Aorta (tissue), 1 donor: ENCODE results near the genes INTS15 and UMAD1.

- PRO-cap, result bidirectional peak, plus-strand start at chr7:5695487, minus-strand start at chr7:5695543; unidirectional peak, minus-strand start at chr7:5695956
Observed at GRCh38 chr7:5695132-5696261, 86.0 kb downstream of the RNF216 start.

DNA sequence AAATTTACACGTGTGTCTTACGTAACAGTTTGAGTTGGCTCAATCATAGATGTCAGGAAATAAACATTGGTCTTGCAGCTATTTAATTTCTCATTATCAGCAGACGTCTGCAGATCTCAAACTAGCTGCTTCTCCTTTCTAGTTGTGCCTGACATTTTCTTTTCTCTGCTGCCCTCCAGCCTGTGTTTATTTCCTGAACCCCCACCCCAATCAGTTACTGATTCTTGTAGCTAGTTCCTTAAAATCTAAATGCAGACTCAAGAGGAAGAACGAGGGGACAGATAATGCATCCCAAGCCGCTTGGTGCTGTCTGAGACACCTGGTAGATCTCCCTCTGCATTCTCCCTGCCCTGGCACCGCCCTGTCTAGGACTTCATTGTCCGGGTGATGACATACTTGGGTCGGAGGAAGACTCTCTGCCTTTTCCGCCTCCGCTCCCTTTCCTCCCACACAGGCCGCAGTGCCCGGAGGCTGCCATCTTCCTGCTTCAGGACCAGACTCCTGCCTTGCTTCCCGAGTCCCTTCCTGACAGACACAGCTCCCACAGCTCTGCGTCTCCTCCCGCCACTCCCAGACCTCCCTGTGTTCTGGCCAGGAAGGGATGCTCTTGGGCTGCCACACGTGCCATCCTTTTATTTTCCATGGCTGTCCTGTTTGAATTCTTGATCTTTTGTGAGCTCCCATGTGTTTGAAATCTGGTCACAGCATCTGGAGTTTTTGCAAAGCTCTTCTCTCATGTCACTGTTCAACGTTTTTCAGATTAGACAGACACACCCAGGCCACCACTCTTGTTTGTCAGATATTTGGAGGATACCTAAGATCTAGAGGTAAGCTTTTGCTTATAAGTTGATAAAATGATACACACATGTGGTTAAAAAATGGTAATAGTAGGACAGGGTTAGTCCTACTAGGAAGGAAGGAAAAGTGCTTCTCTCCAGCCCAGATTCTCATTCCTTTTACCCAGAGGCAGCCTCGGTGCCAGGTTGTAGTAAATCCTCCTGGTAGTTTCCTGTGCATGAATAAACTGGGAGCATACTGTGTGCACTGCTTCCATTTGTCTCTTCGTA is 35.0 kb downstream of the USP42 start:
- PRO-cap, result no peak

DNA sequence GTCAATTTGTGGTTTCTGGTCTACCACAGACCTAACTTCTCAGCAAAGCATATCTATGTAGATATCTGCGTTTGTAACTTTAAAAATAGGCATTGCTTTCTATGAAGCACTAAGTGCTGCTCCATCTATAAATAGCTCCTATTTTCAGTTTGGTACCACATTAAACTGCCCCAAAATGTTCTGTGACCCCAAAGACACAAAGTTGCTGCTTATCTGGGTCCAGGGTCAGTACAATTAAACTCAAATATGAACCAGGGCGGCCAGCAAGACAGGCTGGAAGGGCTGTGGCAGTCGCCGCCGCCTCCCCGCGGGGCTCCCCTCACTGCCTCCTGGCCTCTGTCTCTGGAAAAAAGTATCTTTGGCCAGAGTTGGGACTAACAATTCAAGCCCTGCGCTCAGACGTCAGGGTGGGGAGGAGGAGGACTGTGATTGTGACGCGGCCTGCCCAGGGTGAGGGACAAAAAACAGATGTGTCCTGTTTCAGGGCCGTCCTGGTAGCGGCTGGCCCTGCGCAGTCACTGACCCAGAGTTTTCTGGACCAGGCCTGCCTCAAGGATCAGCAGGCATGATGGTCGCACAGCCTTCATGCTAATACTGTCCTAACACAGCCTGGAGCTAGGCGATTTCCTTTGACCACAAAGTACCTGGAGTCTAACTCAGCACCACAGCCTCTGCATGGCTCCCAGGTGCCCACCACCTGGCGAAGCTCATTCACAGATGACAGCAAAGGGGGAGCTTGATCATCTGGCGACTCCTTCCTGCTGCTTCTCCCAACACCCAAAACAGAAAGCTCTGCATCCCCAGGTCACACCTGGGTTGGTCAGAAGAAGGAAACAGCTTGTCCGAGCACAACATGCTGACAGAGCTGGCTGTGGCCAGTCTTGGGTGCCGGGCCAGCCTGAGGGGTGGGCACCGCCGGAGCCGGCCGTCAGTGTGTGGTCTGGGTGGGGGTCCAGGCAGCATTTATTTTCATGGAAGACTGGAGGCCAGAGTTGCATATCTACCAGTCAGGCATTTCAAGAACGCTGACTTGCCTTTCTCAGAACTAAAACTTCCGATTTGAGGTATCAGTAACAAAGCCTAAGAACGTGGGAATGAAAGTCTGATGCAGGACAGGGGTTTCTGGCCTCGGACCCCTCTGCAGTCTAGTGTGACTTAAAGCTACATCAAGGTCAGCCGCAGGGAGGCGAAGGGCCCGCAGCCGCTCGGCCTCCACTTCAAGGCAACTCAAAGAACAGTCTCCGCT is 57.7 kb downstream of the USP42 start:
- PRO-cap, result no peak

DNA sequence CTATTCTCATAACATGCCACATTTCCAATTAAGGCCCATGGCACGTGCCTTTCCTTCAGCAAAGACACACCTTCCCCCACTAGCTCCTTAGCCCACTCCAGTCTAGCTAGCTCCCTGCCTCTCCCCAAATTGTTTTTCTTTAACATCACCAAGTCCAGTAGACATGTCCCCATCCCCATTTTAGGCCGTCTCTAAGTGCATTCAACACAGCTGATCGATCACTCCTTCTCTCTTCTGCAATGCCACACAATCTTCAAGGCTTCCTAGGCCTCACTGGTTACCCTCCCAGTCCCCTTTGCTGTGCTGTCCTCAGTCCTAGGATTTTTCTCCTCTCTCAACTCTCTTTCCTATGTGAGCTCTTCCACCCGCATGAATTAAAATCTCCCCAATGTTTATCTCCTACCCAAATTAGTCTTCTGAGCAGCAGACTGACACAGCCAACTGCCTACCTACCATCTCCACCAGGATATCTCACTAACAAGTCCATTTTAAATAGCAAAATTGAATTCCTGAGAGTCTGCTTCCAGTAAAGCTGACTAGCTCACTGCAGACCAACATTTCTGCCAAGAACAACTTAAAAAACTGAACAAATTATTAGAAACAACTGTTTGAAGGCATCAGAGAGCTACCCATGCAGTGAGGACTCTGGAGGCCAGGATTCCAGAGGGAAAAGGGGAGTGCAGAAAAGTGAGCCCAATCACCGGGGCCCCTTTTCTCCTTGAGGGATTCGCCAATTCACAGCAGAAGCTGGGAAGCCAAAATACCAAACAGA is 11.8 kb downstream of the CYTH3 start:
- PRO-cap, result no peak

GRCh38 chr7:6271438-6272233 is 788 bp downstream of the CYTH3 start:
- PRO-cap, result no peak

GRCh38 chr7:6589690-6590496 is at the start of gene INTS15:
INTS15 (plus strand) TSS chr7:6590021.
- PRO-cap, result unidirectional peak, plus-strand start at chr7:6590021; unidirectional peak, plus-strand start at chr7:6590032

DNA sequence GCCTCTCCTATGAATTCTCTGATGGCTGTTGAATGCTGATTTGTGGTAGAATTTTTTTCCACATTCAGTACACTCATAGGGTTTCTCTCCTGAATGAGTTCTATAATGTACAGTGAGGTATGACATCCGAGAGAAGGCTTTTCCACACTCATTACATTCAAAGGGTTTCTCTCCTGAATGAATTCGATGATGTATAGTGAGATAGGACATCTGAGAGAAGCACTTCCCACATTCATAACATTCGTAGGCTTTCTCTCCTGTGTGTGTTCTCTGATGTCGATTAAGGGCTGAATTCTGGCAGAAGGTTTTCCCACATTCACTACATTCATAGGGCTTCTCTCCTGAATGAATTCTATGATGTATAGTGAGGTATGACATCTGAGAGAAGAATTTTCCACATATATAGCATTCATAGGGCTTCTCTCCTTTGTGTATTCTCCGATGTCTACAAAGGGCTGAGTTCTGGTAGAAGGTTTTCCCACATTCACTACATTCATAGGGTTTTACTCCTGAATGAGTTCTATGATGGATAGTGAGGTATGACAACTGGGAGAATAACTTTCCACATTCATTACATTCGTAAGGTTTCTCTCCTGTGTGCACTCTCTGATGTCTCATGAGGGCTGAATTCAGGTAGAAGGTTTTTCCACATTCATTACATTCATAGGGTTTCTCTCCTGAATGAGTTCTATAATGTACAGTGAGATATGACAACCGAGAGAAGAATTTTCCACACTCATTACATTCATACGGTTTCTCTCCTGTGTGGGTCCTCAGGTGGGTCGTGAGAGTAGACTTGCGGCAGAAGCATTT is 15.7 kb downstream of the ZNF12 start:
- PRO-cap, result no peak

- PRO-cap, result no peak
Observed at GRCh38 chr7:6950246-6950593, 124.1 kb upstream of the CCZ1B start.

DNA sequence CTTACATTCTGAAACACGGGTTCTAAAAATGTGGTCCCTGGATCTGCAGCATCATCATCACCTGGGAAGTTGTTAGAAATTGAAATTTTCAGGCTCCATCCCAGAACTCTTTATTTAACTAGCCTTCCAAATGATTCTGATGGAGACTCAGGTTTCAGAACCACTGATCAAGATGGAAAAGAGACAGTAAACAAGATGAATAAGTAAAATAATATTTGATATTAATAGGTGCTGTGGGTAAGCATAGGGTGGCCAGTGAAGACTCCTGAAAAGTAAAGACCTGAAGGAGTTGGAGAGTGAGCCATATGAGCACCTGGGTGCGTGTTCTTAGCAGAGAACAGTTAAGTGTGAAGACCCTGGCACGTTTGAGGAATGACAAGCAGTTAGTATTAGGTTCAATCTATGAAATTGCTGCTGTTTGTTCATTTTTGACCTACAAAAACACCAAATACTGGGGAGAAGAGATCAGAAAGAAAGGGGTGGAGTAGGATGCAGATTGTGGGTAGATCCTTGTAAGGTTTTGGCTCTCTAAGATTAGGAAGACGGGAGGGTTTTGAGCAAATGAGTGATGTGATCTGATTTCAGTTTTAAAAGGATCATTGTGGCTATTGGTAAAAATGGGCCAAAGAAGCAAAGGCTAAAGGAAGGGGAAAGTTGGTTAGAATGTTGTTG is 4.2 kb downstream of the C1GALT1 start:
- PRO-cap, result no peak

- PRO-cap, result no peak
Observed at GRCh38 chr7:7569684-7570235, 3.1 kb downstream of the MIOS start.

DNA sequence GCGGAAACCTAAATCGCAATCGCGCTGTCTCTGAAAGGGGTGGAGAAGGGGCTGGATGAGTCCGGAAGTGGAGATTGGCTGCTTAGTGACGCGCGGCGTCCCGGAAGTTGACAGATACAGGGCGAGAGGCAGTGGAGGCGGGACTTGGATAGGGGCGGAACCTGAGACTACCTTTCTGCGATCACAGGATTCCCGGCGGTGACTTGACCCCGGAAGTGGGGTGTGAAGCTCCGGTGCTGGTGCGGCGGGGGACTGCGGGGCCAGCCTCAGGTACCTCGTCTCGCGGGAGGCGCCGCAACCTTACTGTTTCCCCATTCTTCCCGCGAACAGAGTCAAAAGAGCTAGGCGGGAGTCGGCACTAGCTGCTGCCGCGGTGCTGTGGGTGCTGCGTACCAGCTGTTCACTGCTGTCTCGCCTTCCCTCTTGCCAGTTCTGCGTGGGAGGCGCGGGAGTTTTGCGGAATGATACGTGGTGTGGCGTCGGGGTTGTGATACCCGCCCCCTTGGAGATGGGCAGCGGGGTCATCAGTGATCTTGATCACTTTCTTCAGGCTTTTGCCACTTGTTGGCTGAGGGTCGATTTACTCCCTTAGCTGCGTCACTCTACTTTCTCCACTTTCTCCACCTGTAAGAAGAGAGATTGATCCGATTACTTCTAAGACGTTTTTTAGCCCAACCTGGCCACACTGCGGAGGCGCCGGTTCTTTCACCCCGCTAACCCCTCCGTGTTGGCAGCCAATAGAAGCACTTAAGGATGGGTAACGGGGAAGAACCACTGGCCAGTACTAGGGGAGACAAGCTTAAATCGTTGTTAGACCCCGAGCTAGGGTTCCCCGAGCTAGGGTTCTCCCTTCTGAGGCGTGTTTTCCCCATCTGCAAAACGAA is at the start of gene UMAD1:
UMAD1 (plus strand) TSS at position 201 of the 884 bp plus-strand sequence.
- PRO-cap, result bidirectional peak, plus-strand start at position 215 of the sequence, minus-strand start outside the sequence

GRCh38 chr7:7726335-7727034 is 8.1 kb upstream of the RPA3 start:
- PRO-cap, result no peak

DNA sequence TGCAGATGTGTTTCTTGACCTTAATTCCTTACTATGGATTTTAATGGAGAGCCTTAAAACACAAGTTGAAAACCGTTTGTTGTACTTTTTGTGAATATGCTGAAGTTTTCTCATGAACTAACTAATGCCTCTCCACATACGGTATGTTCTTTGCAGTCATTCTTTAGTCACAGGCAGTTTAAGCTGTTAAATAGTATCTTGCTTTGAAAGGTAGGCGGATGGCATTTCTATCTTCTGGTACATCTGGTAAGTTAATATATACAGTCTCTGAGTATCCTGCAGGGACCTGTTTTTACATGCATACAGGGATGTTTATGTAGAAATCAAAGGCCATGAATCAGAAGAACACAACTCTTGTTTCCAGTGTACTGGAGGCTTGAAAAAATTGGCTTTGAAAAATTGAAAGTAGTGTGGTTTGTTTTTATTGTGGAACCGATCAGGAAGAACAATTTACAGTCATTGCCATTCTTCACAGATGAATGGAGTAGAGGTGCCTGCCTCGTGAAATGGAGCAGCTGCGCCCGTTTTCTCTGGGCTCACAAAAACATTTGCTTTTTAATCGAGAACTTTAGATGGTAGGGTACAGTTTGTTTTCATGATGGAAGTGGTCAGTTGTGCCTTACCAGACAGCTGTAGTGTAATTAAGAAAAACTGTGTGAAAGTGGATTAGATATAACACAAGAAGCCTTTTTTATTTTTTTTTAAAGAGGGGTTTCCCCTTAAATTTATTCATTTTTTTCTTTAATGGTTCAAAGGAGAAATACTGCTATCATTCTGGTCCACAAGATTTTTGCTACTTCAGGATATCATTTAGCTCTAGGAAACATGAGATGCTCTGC is 54.0 kb upstream of the RPA3 start:
- PRO-cap, result no peak

- PRO-cap, result no peak
Observed at GRCh38 chr7:7832218-7833356, 114.2 kb upstream of the RPA3 start.

- PRO-cap, result no peak
Observed at GRCh38 chr7:7996366-7997111, 27.9 kb downstream of the GLCCI1 start.

DNA sequence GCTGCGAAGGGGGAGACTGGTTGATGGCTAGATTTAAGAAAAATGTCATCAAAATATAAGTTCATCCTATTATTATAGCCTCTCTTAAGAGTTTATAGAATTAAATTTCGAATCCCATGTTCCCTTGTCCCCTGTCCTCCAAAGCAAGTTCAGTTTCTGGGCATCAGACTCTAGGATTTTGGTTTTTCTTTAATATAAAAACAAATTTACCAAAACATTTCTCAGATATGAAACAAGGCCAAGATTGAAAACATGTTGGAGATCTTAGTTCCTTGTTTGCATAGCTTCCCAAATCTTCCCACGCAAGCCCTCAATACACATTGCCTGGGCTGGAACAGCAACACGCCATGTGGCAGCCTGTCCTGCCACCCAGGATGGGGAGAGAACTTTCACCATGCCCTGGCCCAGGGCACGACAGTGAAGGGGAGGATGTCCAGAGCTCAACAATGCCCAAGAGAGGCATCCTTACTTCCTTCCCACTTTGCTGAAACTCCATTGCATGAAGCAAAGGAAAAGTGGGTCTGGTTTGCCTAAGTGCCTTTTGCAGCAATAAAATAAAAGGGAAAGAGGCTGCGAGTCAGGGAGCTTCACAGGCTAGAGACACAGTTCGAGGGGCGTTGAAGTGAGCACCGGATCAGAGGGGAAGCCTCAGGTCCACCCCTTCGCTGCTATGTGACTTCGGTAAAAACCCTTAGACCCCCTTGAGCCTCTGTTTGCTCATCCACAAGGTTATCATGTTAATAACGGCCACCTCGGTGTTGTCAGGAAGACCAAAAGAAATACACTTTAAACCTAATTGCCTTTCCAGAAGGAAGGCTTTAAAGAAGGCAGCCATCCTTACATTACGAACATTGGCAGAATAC is 133.5 kb downstream of the ICA1 start:
- PRO-cap, result no peak

GRCh38 chr7:8262933-8263135 is 867 bp upstream of the ICA1 start:
- PRO-cap, result no peak

GRCh38 chr7:8283990-8284607 is 22.1 kb upstream of the ICA1 start:
- PRO-cap, result no peak

- PRO-cap, result no peak
Observed at GRCh38 chr7:8351548-8352023, 81.8 kb upstream of the NXPH1 start.

- PRO-cap, result no peak
Observed at GRCh38 chr7:9889201-9889748, 1050.7 kb downstream of the NDUFA4 start.